ENCODE data around the gene SLC15A4.

GRCh38 chr12:127829594-127829793 is 437.5 kb upstream of the TMEM132C start:
- PRO-cap: no peak

DNA sequence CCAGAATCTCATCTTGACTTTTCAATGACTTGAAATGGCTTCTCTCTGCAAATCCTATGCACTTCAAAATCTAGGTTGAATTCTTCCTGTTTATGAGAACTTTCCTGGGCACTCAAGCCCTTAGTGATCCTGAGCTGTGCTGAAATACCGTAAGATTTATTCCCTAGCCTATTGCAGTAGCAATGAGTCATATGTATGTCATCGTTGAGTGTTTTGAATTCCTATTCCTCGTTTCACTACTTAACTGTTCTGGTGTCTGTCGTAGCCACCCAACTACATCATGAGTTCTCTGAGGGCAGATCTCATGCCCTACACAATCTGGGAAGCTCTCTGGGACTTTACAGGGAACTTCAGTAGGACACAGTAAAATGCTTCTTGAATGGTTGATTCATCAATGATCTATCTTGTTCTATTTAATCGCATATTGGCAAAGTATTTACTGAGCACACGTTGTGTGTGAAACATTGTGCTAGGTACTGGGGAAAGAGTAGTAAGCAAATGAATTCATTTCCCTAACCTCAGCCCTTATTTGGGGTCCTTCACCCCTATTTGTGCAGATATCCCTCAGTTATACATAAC is 190.7 kb upstream of the TMEM132C start:
- PRO-cap: no peak

DNA sequence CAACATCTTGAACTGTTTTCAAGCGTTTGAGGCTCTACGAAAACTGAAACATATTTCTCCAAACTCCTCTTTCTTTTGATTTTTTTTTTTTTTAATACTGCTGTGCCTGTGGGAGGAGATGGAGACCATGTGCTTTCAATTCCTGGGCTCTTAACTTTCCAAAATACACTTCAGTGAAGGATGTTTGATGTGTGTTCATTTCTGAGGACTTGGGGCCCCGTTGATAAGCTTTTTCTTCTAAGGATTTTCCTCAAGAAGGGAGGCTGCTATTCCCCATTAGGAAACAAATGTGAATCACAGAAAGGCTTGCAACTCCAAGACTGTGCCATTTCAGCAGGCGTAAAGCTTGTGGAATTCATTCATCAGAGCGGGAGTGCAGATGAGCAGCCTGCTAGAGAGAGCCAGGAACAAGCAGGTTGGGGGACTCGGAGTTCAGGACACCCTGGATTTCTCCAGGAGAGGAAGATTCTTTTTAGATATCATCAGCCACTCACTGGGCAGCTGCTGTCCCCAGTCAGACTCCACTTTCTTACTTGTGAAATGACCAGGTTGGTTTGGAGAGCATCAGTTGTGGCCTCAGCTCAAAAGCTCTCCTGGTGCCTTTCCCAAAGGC is 94.7 kb downstream of the TMEM132C start:
- PRO-cap: no peak

GRCh38 chr12:128798679-128799572 is 24.8 kb downstream of the SLC15A4 start:
- PRO-cap: unidirectional peak, plus-strand start at chr12:128798923; unidirectional peak, minus-strand start at chr12:128799355

DNA sequence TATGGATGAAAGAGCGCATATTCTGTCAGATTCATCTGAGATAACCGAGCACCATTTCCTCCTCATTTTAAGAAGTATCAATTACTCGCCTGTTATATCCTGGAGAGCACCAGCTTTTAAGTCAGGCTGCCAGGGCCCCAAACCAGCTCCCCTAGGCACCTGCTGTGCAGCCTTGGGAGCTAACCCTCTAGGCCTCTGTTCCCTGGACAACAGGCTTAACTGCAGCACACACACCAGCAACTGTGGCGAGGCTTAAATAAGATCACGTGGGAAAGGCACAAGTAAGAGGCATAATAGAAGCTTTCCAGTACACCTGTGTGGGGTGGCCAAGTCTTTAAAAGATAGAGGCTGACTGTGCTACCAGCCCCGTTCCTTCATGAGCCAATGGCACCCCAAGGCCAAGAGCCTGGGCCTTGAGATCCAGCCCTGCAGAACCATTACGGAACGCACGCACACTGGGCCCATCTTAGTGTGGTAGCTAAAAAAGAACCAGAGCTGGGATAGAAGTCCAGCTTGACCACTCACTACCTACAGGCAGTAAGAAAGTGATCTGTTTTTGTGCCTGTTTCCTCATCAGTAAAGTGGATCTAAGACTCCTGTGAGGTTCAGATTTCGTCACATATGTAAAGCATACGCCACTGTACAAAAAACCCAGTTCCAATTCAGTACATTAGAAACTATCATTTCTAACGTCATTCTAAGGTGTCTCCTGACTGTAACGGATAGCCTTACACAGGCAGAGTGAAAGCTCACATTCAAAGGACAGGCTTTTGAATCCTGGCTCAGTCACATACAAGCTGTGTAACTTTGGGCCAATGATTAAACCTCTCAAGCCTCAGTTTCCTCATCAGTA is 3.8 kb downstream of the SLC15A4 start:
- PRO-cap: no peak

DNA sequence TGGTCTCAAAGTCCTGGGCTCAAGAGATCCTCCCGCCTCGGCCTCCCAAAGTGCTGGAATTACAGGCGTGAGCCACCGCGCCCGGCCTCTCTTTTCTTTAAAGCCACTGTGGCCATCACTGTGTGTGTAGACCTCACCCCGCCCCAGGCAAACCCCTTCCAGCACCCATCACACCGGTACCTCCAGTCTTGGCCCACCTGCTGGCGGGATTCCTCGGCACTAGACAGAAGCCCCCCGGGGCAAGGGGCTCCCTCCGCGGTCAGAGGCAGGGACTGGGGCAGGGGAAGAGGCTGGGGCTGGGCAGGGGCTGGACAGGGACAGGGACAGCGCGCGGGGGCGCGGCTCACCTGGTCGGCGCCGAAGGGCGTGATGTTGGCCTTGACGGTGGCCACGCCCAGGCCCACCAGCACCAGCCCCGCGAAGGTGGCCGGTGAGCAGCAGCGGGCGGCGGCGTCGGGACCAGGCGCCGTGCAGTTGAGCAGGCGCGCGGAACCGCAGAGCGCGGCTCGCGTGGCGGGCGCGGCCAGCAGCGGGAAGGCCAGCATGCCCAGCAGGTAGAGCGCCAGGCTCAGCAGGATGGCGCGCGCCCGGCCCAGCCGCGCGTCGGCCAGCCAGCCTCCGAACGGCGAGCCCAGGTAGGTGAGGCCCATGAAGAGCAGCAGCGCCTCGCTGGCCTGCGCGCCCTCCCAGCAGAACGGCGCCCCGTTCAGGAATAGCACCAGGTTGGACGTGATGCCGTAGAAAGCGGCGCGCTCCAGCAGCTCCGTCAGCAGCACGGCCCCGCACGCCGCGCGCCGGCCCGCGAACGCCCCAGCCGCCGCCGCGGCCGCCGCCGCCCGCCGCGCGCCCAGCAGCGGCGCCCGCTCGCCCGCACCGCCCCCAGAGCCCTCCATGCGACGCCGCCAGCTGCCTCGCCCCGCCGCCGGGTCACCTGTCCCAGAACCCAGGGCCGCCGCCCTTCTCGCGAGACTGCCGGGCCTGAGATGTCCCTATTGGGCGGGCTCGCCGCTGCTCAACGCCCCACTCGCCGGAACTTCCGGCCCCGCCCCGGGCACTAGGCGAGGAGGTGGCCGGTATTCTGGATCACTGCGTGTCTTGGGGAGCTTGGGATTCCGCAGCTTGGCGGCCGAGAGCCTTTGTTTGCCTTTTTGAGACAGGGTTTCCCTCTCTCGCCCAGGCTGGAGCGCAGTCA is at the start of gene SLC15A4:
Gene SLC15A4 (minus strand): TSS at position 908 of the 1,192 bp plus-strand sequence.
- PRO-cap: bidirectional peak, plus-strand start at position 437 of the sequence, minus-strand start at position 221 of the sequence; unidirectional peak, minus-strand start at position 696 of the sequence; bidirectional peak, plus-strand start at position 1,083 of the sequence, minus-strand start at position 901 of the sequence

- PRO-cap: no peak
Measured at GRCh38 chr12:128863996-128864587, 10.8 kb downstream of the GLT1D1 start.

DNA sequence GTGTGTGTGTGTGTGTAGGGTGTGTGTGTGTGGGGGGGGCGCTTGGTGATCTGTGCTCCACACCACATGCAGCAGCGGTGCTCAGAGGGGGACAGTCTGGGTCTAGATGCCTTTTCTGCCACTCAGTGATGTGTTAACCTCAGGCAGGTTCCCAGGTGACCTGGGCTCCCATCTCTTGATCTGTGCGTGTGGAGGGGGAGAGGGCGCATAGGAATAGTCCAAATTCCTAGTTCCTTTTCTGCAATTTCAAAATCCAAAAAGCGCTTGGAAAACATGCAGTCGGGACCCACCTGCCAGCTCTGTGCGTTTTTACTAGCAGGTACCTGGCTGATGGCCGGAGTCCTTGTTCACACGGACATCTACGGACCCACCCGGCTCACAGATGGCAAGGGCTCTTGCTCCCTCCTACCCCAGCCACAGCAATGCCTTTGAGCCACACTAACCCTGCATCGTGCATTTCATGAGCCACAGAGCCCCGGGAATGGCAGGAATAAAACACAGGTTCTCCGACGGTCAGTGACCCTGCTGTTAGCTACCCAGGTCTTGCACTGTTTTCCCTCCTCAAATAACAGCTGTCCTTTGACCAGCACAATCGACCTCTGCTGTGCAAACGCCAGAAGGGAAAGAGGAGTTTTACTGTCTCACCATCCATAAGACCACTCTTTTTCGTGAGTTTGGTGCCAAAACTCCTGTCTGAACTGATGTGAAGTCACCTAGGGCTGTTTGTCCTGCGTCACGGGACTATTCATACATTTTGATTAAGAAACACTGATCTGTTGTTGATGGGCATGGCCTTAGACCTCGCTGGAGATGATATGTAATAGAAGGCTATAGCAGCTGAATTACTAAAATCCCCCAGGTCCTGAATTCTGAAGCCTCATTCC is 120.9 kb downstream of the GLT1D1 start:
- PRO-cap: no peak

DNA sequence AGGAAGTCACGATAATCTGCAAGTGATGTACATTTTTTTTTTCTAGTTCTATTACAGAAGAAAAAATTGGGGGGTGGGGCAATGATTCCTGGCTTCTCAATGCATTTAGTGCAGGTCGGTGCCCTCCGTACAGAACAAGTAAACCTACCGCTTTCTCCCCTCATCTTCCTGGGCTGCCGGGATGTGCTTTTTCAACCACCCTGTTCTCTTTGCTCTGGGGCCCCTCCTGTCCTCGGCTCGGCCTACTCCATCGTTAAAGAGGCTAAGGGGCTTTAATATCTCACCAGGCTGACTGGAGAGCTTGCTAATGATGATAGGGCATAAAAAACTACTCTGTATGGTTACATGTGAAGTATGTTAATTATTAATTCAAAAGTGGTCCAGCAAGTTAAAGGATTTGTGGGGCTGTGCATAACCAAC is 83.7 kb downstream of the RIMBP2 start:
- PRO-cap: no peak

DNA sequence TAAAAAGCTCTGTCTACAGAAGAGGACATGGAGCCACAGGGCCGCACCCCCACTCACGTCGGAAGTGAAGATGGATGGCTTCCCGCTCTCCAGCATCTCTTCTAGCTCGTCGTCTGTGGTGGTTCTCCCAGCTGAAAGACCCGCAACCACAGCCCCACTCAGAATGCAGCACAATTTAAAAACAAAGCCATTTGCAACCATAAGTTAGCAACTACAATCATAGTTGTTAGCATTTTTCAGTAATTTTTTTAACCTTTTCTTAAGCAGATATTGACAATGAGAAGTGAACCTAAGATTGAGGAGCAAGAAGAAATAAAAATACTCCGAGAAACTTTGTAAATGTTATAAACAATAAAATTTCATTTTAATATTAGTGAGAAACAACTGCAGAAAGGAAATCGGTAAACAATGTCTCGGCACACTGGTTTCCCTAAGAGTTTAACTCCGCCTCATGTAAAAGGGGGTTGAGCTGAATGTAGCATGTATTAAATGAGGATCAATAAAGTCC is 37.6 kb downstream of the STX2 start:
- PRO-cap: no peak

GRCh38 chr12:130920468-130921189 is 33.1 kb upstream of the ADGRD1 start:
- PRO-cap: no peak

DNA sequence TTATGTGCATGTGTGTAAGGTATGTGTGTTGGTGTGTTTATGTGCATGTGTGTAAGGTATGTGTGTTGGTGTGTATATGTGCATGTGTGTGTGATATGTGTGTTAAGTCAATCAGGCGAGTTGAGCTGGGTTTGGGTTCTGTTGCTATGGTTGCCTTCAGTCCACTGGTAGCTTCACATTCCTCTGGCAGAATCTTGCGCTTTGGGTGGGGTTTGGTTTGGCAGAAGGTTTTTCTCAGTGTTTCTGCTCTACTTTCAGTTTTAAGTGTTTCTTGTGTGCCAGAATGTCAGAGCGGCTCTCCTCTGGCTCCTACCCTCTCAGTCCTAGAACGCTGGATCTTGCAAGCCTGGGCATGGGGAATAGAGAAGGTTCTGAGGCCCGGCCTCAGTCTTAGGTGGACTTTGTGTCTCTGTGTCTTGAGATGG is 7.6 kb upstream of the ADGRD1 start:
- PRO-cap: no peak

DNA sequence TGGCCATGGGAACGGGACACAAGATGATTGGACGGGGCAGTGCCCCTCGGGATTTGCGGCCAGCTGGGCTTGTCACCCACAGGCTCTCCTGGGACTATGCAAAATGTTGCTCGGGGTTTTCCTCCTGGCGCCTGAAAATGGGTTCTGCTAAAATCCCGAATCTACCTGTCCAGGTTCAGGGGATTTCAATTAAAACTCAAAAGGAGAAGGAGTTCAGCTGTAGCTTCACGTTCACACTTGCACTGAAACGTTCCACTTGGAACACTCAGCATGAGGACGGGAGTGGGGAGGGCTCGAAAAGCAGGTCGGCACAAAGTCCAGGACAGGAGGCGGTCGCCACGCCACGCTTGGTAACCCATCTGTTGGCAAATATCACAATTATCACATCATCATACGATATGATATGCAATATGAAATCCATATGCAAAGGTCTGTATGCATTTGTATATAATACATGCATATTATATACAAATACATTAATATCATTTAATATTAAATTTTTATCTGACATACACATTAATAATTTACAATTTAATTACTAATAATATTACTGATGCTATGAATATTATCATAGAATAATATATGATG is 17.1 kb downstream of the ADGRD1 start:
- PRO-cap: no peak

DNA sequence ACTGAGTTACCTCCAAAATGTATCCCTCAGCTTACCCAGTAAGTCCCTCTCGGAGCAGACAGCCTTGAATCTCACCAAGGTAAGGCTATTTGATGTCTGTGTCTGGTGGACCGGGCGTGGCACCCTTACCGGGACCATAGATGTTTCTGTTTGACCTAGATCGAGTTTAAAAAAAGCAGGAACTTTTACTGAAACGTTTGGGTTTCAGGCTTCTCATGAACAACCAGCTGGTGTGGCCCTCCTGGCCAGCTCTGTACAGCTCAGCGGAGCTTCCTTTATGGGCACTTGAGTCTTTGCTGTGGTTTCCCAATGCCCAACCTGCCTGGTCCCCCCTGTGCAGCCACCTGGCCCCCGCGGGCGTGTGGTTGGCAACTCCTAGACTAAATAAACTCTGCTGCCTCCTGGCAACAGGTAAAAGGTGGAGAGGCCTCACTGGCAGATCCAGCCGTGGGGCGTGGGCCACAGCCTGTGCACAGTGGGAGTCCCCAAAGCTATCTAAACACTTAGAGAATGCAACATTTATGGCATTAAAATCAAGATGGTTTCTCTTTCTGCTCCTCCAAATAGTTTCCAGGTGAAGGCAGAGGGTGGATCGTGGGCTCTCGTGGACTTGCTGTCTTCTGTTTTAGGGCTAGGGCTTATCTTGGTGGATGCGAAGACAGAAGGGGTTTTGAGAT is 38.7 kb downstream of the ADGRD1 start:
- PRO-cap: no peak

- PRO-cap: no peak
Measured at GRCh38 chr12:131074203-131075121, 120.8 kb downstream of the ADGRD1 start.

DNA sequence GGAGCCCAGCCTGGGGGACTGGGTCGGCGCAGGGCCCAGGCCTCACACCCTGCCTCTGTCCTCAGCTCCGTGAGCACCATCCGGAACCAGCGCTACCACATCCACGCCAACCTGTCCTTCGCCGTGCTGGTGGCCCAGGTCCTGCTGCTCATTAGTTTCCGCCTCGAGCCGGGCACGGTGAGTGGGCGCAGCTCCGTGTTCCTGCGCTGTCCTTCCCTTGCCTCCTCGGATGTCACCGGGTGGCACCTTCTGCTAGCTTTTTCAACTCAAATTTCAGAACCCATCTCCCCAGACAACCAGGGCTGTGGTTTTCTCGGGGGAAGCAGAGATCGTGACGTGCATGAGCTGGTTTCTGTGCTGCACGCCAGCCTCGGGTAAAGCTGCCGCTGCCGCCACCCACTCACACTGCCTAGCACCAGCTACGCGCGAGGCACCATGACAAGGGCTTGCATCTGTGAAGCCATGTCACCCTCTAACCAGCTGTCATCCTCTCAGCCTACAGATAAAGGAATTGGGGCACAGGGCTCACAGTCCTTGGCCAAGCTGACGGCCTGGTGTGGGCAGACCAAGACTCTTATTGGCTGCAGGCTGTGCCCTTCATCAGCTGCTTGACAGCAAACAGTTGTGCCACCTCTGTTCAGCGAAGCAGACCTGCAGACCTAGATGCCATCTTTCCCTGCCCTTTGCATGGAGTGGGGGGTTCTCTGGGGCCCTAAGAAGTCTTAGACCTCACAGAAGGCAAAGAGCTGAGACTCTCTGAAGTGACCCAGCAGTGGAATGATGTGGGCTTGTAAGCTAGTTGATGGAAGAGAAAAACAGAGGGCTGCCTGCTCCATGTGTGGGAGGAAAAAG is 152.2 kb downstream of the ADGRD1 start:
- PRO-cap: no peak

GRCh38 chr12:131260826-131261377 is 307.2 kb downstream of the ADGRD1 start:
- PRO-cap: no peak

DNA sequence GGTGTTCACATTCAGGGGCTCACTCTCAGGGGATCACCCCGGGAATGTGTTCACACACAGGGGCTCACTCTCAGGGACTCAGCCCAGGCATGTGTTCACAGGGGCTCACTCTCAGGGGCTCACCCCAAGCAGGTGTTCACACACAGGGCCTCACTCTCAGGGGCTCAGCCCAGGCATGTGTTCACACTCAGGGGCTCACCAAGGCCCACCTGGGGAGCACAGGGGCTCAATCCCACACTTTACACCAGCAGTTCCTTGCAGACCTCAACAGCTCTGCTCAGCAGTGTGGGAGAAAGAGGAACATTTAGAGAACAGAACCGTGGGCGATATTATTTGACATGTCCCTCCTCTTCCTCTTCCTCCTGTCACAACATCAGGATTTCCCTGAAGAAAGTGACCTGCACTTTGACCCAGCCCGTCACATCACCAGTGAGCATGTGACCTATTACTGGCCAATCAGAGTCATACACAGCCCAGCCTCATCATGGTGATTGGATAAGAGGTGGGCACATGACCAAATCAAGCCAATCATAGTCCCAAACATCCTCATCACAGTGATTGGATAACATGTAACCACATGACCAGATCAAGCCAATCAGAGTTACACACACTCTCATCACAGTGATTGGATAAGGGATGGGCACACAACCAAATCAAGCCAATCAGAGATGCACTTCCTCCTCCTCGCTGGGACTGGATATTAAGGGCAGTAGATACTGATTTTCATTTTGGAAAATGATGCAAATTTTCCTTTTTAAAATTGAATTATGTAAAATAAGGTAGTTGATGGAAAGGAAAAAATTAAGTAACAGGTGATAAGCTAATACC is 359.4 kb upstream of the SFSWAP start:
- PRO-cap: no peak

- PRO-cap: no peak
Measured at GRCh38 chr12:131371246-131372199, 339.4 kb upstream of the SFSWAP start.

- PRO-cap: no peak
Measured at GRCh38 chr12:131406170-131406674, 304.7 kb upstream of the SFSWAP start.